Non-pigmented ciliary epithelial cell (primary cell): Measurements from ENCODE around the gene EPB41L4A.

- RRBS: no CpG with 5 or more reads among the region's 7 CpGs
Observed at GRCh38 chr5:112254908-112255799, 163.9 kb downstream of the EPB41L4A start.

GRCh38 chr5:112418958-112419359 is at the start of gene EPB41L4A:
Gene EPB41L4A, minus strand, starts transcription at chr5:112419277.
- RRBS: 1% methylated on average over 2 of the region's 49 CpGs

DNA sequence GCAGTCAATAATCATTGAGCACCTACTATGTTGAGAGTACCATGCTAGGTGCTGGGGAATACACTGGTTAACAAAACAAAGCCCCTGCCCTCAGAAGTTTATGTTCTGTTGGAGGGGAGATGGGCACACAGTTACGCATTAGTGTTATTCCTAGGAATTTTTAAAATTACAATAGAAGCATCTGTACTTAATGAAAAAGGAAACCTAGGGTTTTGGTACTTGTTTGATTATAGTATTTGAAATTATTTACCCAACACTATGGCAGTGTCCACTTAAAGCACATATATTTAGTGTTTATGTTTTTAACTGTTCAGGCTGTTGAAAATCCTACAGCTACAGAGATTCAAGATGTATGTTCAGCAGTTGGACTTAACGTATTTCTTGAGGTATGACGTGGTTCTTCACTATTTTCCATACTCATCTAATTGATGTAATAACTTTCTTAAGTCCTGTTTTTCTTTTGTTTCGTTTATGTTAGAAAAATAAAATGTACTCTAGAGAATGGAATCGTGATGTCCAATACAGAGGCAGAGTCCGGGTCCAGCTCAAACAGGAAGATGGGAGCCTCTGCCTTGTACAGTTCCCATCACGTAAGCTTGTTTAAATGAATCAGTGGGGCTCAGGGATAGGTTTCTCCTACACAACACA is 3.2 kb downstream of the SRP19 start:
- RRBS: no CpG with 5 or more reads among the region's 7 CpGs

GRCh38 chr5:112920574-112920992 is 1.4 kb downstream of the REEP5 start:
- RRBS: no CpG with 5 or more reads among the region's 4 CpGs

DNA sequence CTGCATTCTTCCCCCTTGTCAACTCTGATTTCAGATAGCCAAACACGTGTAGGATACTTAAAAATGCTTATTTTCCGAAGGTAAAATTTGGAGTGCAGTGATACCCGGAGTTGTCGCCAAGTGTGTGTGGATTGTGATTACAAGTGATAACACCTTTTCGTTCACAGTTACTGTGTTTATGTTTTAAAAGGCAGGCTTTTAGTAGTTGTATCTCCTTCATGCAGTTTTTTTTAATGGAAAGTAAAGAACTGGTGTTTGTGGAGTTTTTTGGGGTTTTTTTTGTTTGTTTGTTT is 1.0 kb downstream of the DCP2 start:
- RRBS: no CpG with 5 or more reads among the region's 5 CpGs

- RRBS: no CpG with 5 or more reads among the region's 1 CpG
Observed at GRCh38 chr5:113018792-113019699, 42.4 kb downstream of the DCP2 start.

DNA sequence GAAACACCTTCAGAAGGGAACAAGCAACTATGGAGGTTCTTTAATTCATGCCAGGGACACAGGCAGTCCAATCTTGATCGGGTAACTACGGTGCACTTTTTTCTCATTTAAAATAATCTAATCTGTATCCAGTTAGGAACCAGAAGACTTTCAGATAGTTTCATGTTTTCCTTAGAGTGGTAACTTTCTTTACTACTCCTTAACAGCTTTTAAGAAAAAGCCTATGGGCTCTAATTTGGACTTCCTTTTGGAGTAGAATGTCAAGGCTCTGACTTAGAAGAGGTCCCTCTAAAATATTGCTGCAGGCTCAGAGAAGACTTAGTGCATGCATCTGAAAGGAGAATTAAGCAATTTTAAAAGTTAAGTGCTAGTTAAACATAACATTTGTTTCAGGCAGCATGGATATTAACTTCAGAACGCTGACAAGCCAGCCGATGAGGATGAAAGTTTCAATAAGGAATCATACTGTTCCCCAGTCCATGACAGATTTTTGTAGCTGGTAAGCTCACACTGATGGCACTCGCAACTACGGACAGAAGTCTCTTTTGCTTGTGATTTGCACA is 47.3 kb downstream of the DCP2 start:
- RRBS: no CpG with 5 or more reads among the region's 6 CpGs

DNA sequence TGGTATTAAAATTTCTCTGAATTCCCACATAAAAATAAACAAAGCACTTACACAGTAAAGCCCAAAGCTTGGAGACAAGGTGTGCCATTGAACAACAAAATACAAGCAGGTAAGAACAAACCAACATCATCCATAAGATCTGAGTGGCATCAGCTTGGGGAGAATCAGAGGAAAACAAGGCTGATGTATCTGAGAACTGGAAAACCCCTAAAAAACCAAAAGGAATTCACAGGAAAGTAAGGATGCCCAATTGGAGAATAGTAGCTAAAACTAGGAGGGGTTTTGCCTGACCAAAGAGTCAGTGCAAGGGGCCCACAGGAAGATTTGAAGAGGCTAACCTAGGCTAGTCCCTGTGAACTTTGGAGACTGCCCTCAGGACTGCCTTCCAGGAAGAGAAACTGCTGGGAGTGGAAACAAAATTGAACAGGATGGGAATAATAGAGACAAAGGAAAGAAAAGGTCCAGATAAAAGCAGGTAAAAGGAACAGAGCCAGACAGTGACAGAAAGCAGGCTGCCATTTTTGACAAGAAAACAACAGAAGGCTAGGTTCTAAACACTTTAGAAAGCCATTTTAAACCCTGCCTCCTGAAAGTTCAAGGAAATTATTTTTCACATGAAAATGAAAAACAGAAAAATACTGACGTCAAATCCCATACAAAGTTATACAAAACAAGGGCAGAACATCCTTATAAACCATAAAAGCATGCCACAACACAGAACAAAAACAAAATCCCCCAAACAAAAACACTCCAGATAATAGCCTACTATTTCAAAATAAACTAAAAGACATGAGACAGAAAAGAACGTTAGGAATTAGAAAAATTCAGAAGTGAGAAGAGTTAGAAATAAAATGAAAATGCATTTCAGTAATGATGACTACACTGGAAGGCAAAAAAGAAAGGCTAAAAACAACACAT is 173.4 kb downstream of the DCP2 start:
- RRBS: no CpG with 5 or more reads among the region's 2 CpGs

- RRBS: no CpG with 5 or more reads among the region's 6 CpGs
Observed at GRCh38 chr5:113458005-113458256, 23.1 kb upstream of the TSSK1B start.

DNA sequence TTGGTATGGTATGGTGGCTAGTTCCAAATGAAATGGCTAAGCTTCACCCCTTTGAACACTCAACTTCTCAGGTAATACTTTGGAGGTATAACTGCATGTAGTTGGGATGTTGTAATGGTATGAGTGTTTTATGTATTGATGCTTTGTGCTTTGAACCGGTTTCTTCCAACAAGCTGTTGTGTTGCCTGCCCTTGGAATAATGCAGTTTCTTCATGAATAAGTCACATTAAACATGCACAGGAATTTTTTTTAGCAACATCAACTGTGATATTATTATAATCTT is 177.5 kb downstream of the YTHDC2 start:
- RRBS: no CpG with 5 or more reads among the region's 1 CpG

DNA sequence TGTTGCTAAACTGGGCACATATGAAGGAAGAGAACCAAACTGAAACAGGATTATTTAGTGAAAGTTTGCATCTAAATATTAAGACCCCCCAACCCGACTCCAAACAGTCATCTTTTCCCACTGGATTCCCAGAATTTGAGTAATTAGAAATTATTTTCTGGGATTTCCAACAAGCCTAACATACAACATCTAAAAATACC is 226.6 kb upstream of the KCNN2 start:
- RRBS: no CpG with 5 or more reads among the region's 1 CpG

DNA sequence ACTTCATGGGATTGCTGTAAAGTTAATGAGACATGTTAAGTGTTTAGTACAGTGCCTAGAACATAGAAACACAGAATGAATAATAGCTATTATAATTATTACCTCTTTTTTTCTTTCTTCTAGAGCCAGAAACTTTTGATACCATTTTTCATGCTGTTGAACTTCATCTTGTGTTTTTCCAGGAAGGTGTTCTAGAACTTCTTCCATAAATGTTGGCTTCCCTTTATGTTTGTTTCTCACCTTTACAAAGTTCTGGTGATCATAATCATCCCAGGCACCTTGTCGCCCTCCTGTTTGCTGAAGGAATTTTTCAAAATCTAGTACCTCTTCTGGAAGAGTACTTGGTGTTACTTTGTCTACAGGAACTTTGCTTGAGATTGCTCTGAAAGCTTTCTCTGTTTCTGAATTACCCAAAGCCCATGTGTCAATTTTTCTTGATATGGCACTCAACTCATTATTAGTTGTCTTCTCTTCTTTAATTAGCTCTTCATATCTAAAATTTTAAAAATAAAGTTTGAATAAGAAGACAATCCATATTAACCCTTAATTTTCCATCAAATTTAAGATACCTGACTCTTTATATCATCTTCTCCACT is 12.5 kb upstream of the PGGT1B start:
- RRBS: no CpG with 5 or more reads among the region's 1 CpG

GRCh38 chr5:115607835-115608439 is 5.7 kb upstream of the TICAM2 start:
- RRBS: no CpG with 5 or more reads among the region's 2 CpGs

- RRBS: no CpG with 5 or more reads among the region's 1 CpG
Observed at GRCh38 chr5:115613616-115614478, 11.6 kb upstream of the TICAM2 start.

- RRBS: no CpG with 5 or more reads among the region's 2 CpGs
Observed at GRCh38 chr5:115620362-115620932, 5.4 kb downstream of the TMED7 start.

GRCh38 chr5:115739651-115740095 is 76.8 kb downstream of the CDO1 start:
- RRBS: no CpG with 5 or more reads among the region's 6 CpGs

GRCh38 chr5:115815916-115816221 is 590 bp downstream of the CDO1 start:
- RRBS: no CpG with 5 or more reads among the region's 35 CpGs

GRCh38 chr5:115818197-115818396 is 1.6 kb upstream of the CDO1 start:
- RRBS: no CpG with 5 or more reads among the region's 1 CpG